NCI-H460 (cell line): ENCODE data around the genes ERAS and PRICKLE3.

DNA sequence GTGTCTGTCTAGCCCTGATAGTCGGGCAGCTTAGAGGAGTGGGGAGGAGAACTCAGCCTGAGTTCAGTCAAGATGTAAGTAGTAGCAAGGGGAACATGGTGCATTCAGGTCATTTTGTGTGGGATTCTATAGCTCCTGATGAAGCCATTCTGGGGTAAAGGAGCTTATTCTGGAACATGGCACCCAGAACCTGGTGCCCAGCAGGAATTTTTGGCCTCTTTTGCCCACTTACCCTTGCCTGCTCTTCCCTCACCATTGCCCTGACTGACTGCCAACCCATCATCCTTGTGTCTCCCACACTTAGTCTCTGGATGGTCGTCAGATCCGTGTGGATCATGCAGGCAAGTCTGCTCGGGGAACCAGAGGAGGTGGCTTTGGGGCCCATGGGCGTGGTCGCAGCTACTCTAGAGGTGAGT is 1.7 kb downstream of the RBM3 start:
RAMPAGE:
- cytosol, long total RNA, result no peak
- long total RNA, result no peak
- nucleus, long total RNA, result no peak

DNA sequence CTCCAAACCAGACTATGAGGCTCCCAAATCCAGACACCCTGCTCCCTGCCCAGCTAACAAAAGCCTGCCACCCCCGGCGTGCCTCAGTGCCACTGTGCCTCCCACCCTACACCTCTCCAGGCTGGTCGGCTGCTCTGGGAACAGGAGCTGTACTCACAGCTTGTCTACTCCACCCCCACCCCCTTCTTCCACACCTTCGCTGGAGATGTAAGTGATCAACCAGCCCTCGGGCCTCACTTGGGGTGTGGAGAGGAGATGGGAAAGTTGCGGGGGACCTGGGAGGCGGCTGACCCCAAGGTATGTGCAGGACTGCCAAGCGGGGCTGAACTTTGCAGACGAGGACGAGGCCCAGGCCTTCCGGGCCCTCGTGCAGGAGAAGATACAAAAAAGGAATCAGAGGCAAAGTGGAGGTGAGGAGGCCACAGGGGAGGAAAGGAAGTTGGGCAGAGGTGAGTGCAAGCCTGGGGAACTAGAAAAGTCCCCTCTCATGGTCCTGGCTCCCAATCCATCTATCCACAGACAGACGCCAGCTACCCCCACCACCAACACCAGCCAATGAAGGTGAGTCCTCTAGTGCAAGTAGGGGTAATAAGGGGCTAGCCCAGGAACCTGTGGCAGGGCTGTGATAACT is 1.9 kb downstream of the WAS start:
RAMPAGE:
- cytosol, long total RNA, result no peak
- long total RNA, result no peak
- nucleus, long total RNA, result no peak

RAMPAGE:
- cytosol, long total RNA, result no peak
- long total RNA, result no peak
- nucleus, long total RNA, result no peak
Observed at GRCh38 chrX:48826152-48826728, at the start of gene ERAS. Gene ERAS, plus strand, starts transcription at chrX:48826513.

DNA sequence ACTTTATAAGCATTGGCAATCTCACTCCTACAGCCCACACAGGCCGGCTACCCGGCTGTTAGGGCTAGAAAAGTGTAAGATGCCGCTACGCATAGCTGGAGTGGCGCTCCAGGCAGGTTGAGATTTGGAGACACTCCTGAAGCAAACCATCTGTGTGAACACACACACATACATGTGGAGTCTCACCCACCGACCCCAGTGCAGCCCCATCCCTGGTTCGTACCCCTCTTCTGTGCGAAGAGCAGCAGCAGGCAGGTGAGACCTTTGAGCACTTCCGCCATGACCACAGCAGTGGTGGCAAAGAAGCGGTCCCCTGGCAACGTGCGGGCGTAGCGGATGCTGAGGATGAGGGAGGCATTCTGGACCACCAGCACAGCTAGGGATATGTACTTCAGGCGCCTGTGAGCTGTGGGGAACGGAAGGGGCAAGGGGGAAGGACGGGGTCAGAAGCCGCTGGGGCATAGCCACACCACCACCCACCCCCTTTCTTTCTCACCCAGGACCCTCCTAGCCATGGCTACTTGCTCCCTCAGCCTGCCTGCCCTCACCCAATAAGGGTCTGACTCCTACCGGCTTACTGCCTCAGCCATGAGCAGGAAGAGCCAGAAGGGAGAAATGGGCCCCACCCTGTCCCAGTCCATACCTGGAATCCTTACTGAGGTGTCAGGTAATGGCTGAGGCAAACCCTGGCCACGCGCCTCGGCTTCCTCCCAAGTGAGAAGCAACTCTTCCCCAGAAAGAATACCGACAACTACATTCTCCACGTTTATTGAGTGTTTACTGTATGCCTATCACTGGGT is 1.7 kb downstream of the SLC35A2 start:
RAMPAGE:
- cytosol, long total RNA, result no peak
- long total RNA, result no peak
- nucleus, long total RNA, result no peak

GRCh38 chrX:48922414-48922751 is 3.6 kb upstream of the PIM2 start:
RAMPAGE:
- cytosol, long total RNA, result no peak
- long total RNA, result no peak
- nucleus, long total RNA, result no peak

GRCh38 chrX:48937539-48938058 is 18.8 kb upstream of the PIM2 start:
RAMPAGE:
- cytosol, long total RNA, result no peak
- long total RNA, result no peak
- nucleus, long total RNA, result no peak

RAMPAGE:
- cytosol, long total RNA, result no peak
- long total RNA, result no peak
- nucleus, long total RNA, result no peak
Observed at GRCh38 chrX:48958828-48959220, 1.4 kb upstream of the OTUD5 start.

DNA sequence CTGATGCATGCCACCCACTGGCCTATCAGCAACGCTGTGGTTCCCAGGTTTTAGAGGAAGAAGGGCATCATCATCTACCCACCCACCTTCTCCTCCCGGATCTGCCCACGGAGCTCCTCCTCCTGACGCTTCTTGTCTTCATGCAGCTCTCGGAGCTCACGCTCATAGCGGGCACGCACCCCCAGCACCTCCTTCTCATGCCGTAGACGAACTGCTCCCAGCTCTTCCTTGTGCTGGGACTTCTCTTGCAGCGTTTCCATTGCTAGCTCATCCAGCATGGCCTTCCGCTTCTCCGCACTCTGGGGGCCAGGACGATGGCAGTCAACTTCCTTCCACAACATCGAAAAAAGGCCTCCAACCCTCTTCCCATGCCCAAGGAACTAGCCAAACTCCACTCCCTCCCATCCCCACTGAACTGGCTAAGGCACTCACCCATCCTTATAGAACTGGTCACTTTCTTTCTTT is 11.5 kb upstream of the KCND1 start:
RAMPAGE:
- cytosol, long total RNA, result no peak
- long total RNA, result no peak
- nucleus, long total RNA, result no peak

DNA sequence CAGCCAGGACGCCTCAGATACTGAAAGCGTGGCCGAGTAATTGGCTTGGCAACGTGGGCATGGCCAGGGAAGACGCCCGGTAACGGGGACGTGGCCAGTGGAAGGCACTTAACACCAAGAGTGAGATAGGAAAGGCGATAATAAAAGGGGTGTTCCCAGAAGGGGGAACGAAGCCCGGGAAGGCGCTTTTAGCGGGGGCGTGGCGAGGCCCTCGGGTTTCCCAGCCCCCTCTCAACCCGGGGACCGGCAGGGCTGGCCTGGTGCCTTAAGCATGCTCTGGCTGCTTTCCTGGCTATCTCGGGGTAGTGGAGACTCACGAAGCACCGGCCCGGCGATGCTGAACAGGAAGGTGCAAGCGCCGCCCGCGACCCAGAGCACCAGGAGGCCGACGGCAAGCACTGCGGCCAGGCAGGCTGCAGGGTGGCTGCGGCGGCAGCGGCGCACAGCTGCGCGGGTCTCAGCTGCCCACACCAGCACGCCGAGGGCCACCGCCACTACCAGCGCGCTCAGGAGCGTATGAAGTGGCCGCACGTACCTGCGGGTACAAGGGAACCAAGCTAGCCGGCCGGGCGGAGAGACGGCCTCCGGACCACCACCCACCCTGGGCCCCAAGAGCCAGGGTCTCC is 1.6 kb downstream of the PRAF2 start:
RAMPAGE:
- cytosol, long total RNA, result no peak
- long total RNA, result no peak
- nucleus, long total RNA, result no peak

DNA sequence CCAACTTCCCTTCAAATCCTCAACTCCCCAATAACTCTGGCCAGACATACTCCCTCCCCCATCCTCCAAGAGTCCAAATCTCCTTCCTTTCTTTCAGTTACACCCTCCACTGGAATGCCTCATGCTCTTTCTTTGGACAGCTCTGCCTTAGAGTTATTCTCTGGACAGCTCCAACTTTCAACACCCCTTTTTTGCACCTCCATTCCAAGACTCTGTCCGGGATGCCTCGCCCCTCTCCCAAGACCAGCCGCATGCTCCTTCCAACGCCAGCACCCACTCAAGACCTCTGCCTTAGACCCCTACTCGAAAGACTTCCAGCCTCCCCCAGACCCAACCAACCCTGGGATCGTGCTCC is 298 bp downstream of the WDR45 start:
RAMPAGE:
- cytosol, long total RNA, result no peak
- long total RNA, result no peak
- nucleus, long total RNA, result no peak

RAMPAGE:
- cytosol, long total RNA, result no peak
- long total RNA, result no peak
- nucleus, long total RNA, result no peak
Observed at GRCh38 chrX:49117525-49118027, 6.0 kb downstream of the GPKOW start.

DNA sequence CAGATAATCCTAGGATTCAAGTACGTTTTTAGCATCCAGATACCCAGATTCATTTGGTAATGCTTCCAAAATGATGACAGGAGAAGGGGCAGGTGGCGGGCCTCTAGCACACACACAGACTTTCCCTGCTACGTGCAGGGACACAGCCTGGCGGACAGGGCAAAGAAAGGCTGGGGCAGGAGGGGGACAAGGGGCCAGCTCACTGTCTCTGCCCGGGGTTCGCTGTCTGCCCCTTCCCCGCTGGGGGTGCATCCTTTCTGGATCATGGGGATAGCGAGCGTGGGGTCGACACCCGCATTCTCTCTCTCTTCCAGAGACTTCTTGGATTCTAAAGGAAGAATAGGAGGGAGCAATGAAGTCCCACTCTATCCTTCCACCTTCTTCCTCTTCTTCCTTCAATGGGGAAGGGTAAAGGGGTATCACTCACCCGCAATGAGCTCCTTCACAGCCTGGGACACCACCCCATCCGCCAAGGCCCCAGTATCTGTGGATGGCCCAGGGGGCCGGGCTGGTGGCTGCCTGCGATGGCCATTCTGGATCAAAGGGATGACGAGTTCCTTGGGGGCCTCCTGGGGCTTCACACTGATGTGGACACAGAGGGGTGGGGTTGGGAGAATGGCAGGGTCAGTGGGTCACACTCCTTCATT is 1.2 kb downstream of the GPKOW start:
RAMPAGE:
- cytosol, long total RNA, result no peak
- long total RNA, result no peak
- nucleus, long total RNA, result no peak

RAMPAGE:
- cytosol, long total RNA, result no peak
- long total RNA, result no peak
- nucleus, long total RNA, result no peak
Observed at GRCh38 chrX:49163551-49164522, 1.3 kb downstream of the MAGIX start.

DNA sequence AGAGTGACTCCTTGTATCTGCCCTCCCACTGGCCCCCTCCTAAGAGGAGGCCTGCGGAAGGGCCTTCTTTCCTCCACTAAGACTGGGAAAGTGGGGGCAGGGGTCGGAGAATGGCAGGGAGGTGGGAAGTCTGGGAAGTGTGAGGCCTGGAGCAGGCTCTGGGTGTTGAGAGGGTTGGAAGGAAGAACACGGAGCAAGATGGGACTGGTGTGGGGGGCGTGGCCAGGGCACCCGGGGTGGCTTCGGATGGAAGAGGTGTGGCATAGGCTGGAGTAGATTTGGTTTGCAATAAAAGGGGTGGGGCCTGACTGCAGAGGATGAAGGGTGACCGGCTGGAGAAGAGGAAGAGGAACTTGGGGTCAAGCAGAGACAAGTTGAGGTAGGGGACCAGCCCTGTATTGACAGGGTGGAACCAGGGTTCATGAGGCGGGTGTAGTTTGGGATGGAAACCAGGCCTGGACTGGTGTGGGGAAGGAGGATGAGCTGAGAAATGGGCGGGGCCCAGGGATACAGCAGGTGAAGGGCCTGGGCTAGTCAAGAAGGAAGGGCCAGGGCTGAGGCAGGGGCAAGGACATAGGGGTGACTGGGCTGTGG is 4.7 kb downstream of the PLP2 start:
RAMPAGE:
- cytosol, long total RNA, result no peak
- long total RNA, result no peak
- nucleus, long total RNA, result no peak

DNA sequence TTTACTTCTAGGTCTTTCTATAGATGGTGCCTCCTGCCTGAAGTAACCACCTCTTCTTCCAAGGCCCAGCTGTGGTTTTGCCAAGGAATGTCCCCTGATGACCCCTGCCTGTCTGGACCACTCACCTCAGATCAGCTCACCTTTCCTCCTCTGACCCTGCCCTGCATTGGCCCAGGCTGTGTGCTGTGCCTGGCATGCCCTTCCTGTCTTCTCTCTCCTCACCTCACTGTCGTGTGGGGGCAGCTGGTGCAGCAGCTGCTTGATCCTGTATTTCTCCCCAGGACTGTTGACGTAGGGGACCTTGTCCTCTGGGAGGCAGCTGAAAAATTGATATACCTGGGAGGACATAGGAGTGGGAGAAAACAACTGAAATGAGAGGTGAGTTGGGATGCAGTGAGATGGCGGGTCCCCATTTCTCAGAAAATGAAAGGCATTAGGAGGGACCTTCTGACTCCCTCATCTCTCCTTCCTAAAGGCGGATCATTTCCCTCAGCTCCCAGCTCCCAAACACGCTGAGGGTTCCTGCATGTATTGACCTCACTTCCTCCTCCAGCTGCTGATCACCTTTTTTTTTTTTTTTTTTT is 6.6 kb downstream of the PRICKLE3 start:
RAMPAGE:
- cytosol, long total RNA, result no peak
- long total RNA, result no peak
- nucleus, long total RNA, result no peak

DNA sequence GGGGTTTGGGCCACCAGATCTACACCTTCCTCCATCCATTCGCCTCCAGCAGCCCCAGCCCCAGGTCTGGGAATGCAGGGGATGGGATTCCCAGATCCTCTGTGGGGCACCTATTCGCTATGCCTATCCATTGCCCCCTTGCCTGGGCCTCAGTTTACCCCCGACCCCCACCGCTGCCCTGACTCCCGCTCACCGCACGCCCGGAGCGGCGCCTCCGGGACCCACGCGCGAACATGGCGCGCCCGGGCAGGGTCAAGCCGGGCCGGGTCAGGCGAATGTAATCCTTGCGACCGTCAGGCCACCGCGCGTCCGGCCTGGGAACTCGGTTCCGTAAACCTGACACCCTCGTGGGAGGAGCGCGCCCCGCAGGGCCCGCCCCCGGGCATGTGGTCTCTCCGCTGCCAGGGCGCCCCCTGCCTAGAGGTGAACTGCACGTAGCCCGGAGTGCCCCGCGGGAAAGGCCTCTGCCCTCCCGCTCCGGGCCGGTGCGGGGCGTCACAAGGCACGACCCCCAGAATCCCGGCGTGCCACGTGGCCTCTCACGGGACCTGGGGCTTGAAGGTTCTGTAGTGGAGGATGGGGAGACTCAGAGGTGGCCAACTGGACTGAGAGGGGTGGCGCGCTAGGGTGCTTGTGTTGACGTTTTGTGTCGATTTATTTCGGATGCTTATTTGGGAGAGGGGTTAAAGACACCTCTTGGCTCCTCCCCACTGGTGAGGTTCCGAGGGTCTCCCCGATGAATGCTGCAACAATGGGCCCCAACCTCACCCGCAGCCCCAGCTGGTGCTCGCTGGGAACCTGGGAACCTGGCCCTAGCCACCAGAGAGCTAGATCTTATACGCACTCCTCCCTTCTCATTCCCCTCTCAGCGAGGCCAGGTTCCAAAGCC is at the start of gene PRICKLE3:
TSS of gene PRICKLE3 (minus strand) at position 311 of the 889 bp plus-strand sequence.
RAMPAGE:
- cytosol, long total RNA, result start-site peak on the minus strand centred at position 281 of the sequence, 62 bp wide, 130 and 142 reads in 2 replicates
- long total RNA, result start-site peak on the minus strand centred at position 285 of the sequence, 63 bp wide, 21 and 92 reads in 2 replicates
- nucleus, long total RNA, result start-site peak on the minus strand centred at position 273 of the sequence, 77 bp wide, 185 and 73 reads in 2 replicates

DNA sequence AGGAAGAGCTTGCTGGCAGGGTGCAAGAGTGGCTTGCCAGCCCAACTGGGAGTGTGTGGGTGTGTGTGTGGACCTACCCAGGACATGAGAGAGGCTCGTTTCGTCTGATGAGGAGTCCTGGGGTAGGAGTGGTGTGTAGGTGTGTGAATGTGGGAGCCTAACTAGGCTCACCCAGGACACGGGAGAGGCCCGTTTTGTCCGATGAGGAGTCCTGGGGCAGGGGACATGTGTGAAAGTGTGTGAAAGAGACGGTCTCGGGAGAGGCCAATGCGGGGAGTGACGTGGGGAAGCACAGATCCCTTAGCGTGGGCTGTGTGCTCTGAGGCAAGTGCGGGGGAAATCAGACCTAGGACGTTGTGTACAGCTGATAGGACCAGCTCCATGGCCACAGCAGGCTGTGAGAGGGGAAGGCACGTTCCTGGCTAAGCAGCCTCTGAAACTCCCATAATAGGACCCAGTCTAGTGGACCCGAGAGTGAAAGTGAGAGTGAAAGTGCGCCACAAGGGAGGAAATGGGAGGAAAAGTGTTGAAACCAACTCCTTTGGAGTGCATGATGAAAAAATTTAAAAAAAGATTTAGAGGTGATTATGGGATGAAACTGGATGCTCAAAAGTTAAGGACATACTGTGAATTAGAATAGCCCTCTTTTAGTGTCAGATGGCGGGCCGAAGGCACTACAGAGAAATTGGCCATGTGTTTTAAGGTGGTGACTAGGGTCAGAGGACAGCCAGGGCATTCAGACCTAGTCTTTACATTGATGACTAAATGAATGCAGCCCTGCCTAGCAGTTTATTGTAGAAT is 5.5 kb downstream of the GAGE10 start:
RAMPAGE:
- cytosol, long total RNA, result no peak
- long total RNA, result no peak
- nucleus, long total RNA, result no peak

GRCh38 chrX:49844411-49845042 is 15.4 kb downstream of the PAGE4 start:
RAMPAGE:
- cytosol, long total RNA, result no peak
- long total RNA, result no peak
- nucleus, long total RNA, result no peak

RAMPAGE:
- cytosol, long total RNA, result no peak
- long total RNA, result no peak
- nucleus, long total RNA, result no peak
Observed at GRCh38 chrX:49926116-49926830, 3.9 kb downstream of the CLCN5 start.

RAMPAGE:
- cytosol, long total RNA, result no peak
- long total RNA, result no peak
- nucleus, long total RNA, result no peak
Observed at GRCh38 chrX:50619042-50619705, 148.5 kb upstream of the DGKK start.